ENCODE data around the gene VPS13C.

GRCh38 chr15:59996471-59996841 lies 7.7 kb upstream of the FOXB1 start:
- PRO-cap, result no peak

DNA sequence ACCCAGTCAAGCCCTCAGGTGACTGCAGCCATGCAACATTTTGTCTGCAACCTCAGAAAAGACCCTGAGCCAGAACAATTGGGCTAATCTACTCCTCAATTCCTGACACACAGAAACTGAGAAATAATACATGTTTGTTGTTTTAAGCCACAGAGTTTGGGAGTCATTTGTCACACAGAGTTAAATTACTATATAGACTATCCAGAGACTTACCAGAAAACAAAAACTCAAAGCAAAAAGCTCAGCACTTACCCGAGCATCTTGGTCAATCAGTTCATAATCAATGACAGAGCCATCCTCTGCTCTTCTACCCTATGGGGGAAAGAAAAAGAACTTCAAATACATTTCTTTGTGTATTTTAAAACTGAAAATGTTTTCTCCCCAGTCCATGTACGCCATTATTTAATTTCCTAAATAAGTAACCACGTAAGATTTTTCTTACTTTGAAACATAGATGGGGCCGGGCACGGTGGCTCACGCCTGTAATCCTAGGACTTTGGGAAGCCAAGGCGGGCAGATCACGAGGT lies 43.8 kb downstream of the ANXA2 start:
- PRO-cap, result no peak

DNA sequence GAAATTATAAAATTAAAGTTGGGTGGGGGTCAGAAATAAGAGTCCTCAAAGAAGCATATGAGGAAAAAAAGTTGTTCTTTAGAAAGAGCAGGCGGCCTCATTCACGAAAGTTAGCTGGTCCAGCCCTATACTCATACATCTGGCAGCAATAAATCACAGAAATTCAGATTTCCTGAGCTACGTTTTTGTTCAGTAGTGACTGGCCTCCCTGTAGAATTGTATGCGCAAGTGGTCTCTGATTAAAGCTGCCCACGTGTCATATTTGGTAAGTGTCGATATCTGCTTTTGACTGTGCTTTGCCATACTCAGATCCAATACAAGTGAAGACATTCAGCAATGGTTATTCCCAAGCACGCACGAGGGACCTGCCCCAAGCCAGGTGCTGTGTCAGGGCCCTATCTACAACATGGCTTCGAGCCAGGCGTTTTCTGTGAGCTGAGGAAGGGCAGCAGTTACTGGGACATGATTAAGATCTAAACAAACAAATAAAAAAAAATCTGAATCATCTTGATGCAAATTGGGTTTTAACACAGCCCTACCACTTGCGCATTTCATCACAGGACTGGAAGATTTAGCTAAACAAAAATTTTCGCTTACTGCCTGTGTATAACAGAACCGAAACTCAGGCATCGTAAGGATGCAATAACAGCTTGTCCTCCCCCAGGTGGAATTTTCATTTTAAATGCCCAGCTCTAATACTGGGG lies 47.2 kb upstream of the ICE2 start:
- PRO-cap, result no peak

DNA sequence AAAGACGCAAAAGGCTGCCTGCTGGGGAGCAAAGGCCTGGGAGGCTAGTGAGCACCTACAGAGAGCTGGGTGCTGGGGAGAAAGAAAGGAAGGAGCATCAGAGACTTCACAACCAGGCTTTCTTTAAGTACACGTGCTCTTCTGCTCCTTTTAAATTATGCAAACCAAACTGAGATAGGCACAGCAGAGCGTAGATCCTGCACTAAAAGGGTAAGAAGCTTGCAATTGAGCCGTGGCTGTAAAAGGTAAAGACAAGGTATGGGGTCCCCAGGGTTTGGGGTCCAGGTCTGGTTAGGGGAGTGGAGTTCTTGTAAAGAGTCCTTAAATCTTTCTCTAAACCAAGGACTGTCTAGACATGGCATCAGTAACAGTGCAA lies 297.5 kb upstream of the ICE2 start:
- PRO-cap, result unidirectional peak, plus-strand start at position 181 of the sequence

- PRO-cap, result no peak
Measured at GRCh38 chr15:60822908-60823653, 344.1 kb upstream of the ICE2 start.

DNA sequence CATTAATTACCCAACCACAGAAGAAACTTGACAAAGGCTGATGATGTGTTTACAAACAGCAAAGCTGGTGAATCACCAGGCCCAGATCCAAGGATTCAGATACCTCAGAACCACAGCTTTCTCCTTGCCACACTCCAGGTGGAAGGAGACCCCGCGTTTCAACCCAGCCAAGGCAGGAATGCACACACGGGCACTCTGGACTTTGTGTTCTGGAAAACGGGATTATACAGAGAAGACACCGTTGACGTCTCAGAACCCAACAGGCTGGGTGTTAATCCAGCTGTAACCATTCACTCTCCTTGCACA lies 73.4 kb downstream of the RORA start:
- PRO-cap, result no peak

DNA sequence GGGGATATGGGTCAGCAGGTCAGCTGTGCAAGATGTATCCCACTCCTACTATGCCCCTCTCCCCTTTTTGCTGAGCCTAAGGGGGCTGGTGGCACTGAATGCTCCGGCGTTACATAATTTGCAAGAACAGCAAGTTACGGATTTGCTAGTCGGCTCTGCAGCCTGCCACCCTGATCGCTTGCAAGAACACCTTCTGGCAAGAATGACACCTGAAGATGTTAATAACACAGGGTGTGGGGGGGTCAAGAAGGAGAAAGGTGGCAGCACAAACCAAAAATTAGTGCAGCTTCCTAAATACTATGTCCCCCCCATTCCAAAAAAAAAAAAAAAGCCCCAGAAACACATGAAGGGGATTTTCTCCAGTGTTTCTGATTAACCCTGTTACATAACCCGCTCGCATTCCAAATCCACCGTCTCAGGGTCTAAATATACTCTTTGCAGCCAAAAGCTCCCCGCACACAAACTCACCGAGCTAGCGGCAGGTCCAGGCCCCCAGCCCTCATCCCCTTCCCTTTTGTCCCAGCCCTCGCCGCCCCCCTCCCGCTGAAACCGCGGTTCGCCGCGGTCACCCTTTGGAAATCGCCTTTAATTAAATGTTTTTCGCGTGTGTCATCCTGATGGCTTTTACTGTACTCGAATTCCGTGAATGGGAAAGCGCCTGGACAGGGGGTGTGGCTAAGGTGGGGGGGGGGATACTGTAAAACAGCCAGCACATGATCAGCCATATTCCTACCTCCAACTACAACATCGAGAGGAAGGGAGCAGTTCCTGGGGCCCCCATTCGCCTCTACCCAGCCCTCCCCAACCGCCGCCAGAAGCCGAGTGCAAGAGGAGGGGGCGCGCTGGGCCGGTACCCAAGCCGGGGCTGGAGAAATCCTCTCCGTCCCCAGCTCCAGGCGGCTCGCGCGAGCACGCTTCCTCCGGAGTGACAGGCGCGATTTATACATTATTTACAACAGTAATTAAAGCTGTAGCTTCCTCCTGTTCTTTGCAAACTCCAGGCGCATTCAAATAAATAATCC lies 1.9 kb downstream of the RORA start:
- PRO-cap, result no peak

DNA sequence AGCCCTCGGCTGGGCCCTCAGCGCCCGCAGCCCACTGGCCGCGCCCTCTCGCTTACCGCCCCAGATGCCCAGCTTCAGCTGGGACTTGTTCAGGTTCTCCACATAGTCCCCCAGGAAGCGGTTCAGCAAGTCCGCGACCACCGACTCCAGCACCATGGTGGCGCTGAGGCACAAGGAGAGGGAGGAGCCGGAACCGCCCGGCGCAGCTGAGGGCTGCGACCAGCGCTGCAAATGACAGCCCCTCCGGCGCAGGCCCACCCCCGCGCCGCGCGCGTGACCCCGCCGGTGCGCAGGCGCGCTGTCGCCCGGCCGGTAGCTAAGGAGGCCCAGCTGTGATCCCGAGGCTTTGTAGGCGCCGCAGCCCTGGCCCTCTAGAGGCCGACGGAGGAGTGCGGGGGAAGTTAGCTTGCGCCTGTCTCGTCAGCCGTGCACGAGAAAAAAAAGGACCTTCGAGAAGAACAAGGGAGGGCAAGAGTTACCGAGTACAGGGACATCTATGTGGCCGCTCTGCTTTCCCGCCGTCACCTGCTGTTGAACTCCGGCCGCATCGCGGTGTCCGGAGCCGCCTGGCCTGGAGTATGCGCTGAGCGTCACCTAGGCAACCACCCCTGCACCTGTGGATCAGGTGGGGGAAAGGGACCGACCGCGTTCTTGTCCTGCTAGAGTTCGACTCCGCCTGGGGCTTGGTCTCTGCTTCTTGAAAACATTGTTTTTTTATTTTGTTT lies at the start of gene VPS13C:
Gene VPS13C (minus strand): TSS at position 229 of the 725 bp plus-strand sequence.
- PRO-cap, result bidirectional peak, plus-strand start at position 301 of the sequence, minus-strand start at position 208 of the sequence; bidirectional peak, plus-strand start at position 374 of the sequence, minus-strand start at position 318 of the sequence; bidirectional peak, plus-strand start at position 662 of the sequence, minus-strand start at position 530 of the sequence

GRCh38 chr15:62115919-62116389 lies 49.1 kb downstream of the C2CD4B start:
- PRO-cap, result no peak

- PRO-cap, result no peak
Measured at GRCh38 chr15:62135264-62136240, 29.5 kb downstream of the C2CD4B start.

- PRO-cap, result no peak
Measured at GRCh38 chr15:62657553-62658081, 267.3 kb downstream of the TLN2 start.

- PRO-cap, result no peak
Measured at GRCh38 chr15:62755263-62755829, 287.2 kb upstream of the TPM1 start.

- PRO-cap, result no peak
Measured at GRCh38 chr15:62883758-62884486, 158.6 kb upstream of the TPM1 start.

GRCh38 chr15:62958389-62958949 lies 84.1 kb upstream of the TPM1 start:
- PRO-cap, result no peak

GRCh38 chr15:63011141-63011838 lies 31.3 kb upstream of the TPM1 start:
- PRO-cap, result no peak

- PRO-cap, result no peak
Measured at GRCh38 chr15:63051858-63052238, 9.3 kb downstream of the TPM1 start.

GRCh38 chr15:63075411-63075774 lies 32.8 kb downstream of the TPM1 start:
- PRO-cap, result no peak

- PRO-cap, result no peak
Measured at GRCh38 chr15:63135447-63136377, 14.1 kb downstream of the LACTB start.

- PRO-cap, result no peak
Measured at GRCh38 chr15:63217316-63217532, 27.8 kb downstream of the RAB8B start.

DNA sequence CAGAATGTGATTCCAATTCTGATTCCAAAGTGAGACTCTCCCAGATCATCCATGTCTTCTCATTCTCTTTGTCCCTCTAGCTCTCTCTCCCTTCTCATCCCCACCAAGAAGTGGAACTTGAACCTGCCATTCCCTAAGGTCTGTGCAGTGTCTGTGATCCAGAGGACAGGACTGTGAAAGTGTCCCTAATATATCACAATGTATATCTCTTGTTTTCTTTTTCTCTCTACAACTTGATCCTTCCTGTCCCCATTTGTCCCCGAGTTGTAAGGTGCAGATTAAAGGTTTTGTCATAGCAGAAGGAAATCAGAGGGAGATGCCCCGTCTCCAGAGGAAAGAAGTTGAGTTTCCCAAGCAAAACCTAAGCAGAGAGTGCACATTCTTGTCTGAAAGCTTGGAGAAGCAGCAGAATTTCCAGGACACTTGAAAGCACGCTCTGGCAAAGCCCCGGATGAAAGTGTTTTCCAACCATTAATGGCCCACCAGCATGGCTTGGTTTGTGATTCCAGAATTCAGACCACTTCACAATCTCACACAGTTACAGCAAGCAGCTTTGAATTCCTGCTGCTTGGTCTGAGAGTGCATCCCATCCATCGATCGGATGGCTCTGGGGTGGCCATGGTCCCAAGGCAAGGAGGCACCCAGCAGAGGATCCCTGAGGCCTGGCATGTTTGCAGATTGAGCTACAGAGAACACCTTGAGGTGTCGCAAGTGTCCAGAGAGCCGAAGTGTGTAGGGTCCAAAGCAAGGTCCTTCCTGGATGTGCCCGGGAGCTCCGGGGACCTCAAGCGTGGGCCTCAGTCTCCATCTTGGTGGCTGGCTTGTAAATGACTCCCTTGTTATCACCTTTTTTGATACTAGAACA lies 48.3 kb downstream of the APH1B start:
- PRO-cap, result no peak

Measured in mucosa of descending colon (tissue), 1 donor.